ENCODE measurements around a stretch of chr13.

DNA sequence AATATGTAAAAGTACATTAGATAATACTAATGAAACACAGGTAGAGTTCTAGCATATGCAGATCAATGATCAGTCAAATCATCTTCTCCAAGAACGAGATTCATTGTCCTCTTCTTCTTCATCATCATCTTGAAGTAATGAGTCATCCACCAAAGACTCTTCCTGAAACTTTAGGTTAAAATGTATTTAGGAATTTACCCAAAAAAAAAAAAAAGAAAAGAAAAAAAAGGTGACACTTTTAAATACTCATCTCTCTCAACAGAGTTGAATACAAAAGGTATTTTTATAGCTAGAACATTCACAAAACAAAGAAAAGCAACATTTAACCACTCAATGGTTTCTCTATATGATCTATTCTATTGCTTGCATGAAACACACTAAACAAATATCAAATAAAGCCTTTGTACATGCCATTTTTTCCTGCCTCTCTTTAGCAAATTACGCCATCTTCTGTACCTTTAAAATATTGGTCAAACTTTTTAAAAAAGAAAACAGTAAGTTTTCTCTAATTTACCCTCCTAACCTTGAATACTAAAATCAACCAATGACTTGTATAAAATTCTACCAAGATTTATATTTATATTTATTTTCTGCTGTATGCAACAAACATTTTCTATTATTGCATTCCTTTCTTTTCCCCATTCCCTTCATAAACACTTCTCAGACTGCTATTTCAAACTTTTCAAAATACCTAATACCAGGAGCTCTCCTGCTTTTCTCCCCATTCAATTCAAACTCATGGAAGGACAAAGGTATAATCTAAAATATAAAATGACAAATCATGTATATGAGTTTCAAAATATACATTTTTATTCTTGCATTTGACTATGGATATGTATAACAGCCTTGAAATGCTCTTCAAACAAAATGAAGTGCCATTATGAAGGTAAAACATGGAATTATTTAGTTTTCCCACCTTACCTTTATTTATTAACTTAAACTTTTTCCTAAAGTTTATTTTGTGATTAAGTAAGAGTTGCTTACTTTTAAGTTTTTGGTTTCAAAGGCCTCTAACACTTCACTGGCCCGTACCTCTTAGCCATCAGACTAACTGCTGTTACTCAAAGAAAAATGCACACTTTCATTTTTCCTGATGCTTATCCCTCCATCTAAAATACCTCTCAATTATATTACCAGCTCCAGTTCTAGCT is 85.1 kb downstream of the RBM26 start:
- RRBS: no CpG with 5 or more reads among the region's 3 CpGs
CAGE:
- cytosol, long polyA plus RNA: no peak
- long polyA plus RNA: no peak
- nucleus, long polyA plus RNA: no peak

- RRBS: no CpG with 5 or more reads among the region's 3 CpGs
CAGE:
- cytosol, long polyA plus RNA: no peak
- long polyA plus RNA: no peak
- nucleus, long polyA plus RNA: no peak
Measured at GRCh38 chr13:79385698-79387001, 19.9 kb downstream of the RBM26 start.

- RRBS: no CpG with 5 or more reads among the region's 2 CpGs
CAGE:
- cytosol, long polyA plus RNA: no peak
- long polyA plus RNA: no peak
- nucleus, long polyA plus RNA: no peak
Measured at GRCh38 chr13:79503075-79503862, 22.3 kb downstream of the NDFIP2 start.

DNA sequence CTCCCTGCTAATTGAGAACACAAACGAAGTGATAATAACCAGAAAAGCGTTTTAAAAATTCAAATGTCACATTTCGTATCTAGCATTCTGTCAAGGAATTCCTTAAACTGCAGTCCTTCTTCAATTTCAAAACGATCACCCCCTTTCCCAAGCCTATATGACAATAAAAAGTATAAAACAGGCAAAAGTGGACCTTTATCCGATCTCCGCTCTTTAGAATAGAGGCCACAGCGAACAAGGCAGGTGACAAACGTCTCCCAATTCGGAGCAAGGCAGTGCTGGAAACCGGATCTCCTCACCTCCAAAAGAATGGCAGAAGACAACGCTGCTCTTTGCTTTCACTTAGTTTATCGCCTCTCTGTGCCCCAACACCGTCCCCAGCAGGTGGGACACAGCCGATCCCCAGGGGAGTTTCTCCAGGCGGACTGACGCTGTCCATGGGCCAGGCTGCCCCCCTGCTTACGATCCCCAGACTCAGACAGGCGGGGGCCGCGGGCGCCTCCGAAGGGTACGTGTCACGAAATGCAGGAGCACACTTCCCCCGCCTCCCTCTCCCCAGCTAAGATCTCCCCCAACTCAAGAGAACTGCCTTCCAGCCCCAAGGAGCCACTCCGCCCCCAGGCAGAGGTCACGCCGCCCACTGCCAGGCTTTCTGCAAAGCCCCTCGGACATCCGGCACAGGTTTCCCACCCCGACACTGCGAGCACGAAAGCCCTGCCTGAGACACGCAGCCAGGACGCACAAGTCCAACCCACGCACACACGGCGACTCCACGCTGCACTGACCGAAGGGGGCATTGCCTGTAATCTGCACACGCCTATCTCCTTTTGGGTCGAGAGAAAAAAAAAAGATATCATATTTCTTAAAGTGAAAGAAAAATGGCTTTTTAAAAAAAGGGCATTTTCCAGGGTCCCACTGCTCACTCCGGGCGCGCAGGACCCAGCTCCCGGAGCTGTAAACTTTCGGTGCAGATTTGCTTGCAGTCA is 2.1 kb downstream of the SPRY2 start:
- RRBS: no CpG with 5 or more reads among the region's 47 CpGs
CAGE:
- cytosol, long polyA plus RNA: start-site peak on the minus strand centred at position 578 of the sequence, 468 bp wide, 37 and 68 reads in 2 replicates
- long polyA plus RNA: no peak
- nucleus, long polyA plus RNA: no peak

DNA sequence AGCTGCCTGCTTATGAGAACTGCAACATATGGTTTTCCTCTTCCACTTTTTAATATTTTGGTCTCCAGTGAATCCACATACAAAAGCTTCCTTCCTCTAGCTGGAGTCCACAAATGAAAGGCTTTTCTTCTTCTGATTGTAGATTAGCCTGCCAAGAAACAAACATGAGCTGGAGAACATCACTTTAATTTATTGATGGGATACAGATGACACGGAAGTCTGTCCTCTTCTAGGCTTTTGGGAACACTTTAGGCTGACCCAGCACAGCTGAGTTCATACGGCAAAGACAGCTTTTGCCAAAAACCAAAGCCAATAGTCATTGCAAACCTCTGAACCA is 95.5 kb upstream of the SPRY2 start:
- RRBS: no CpG with 5 or more reads among the region's 2 CpGs
CAGE:
- cytosol, long polyA plus RNA: no peak
- long polyA plus RNA: no peak
- nucleus, long polyA plus RNA: no peak

- RRBS: no CpG with 5 or more reads among the region's 28 CpGs
CAGE:
- cytosol, long polyA plus RNA: no peak
- long polyA plus RNA: no peak
- nucleus, long polyA plus RNA: no peak
Measured at GRCh38 chr13:81340159-81340980, 999.4 kb upstream of the SPRY2 start.

- RRBS: no CpG with 5 or more reads among the region's 16 CpGs
CAGE:
- cytosol, long polyA plus RNA: no peak
- long polyA plus RNA: no peak
- nucleus, long polyA plus RNA: no peak
Measured at GRCh38 chr13:83878996-83879372, 3.3 kb downstream of the SLITRK1 start.

GRCh38 chr13:83881758-83882095 is 547 bp downstream of the SLITRK1 start:
- RRBS: no CpG with 5 or more reads among the region's 7 CpGs
CAGE:
- cytosol, long polyA plus RNA: no peak
- long polyA plus RNA: no peak
- nucleus, long polyA plus RNA: no peak

DNA sequence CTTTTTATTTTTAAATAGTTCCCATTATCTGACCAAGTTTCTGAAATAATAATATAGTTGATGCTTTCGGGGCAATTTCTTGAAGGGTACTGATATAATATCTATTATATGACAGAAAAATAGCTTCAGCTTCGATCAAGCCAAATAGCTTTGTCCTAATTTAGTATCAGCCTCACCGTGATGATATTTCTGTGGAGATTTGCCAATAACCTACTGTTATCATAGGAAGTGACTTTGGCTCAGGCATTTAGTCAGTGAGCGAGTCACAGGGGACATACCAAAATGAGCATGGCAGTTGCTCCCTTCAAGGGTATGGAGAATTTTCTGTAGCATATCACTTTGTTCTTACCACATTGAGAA is 767.5 kb upstream of the SLITRK1 start:
- RRBS: no CpG with 5 or more reads among the region's 4 CpGs
CAGE:
- cytosol, long polyA plus RNA: no peak
- long polyA plus RNA: no peak
- nucleus, long polyA plus RNA: no peak

- RRBS: 1% methylated on average over 47 of the region's 86 CpGs
CAGE:
- cytosol, long polyA plus RNA: no peak
- long polyA plus RNA: no peak
- nucleus, long polyA plus RNA: no peak
Measured at GRCh38 chr13:91347782-91348343, 50.6 kb upstream of the GPC5 start.

DNA sequence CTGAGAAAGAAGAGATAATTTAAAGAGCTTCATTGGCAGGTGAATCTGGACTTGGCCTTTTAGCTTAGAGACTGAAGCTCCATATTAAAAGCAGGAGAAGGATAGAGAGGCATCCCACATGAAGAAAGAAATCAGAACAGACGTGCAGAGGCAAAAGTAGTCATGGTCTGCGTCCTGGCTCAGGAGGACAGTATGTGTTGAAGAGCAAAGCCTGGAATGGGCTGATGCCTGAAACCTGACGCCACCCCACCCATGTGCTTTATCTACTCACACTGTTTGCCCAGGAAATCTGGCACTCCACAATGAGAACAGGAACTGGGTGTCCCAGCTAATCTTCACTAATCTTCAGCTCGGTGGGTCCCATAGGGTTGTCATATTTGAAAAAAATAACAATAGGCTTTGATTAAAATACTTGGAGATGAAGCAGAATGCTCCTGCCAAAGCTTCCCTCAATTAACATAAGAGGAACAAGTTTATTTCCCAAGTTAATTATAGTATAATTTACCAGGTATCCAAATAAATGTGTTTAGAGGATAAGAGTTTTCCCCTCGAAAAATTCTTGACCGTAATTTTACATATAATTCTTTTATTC is 549.0 kb upstream of the GPC6 start:
- RRBS: no CpG with 5 or more reads among the region's 6 CpGs
CAGE:
- cytosol, long polyA plus RNA: no peak
- long polyA plus RNA: no peak
- nucleus, long polyA plus RNA: no peak

GRCh38 chr13:94597355-94597689 is 1.4 kb upstream of the TGDS start:
- RRBS: no CpG with 5 or more reads among the region's 6 CpGs
CAGE:
- cytosol, long polyA plus RNA: no peak
- long polyA plus RNA: no peak
- nucleus, long polyA plus RNA: no peak

- RRBS: no CpG with 5 or more reads among the region's 13 CpGs
CAGE:
- cytosol, long polyA plus RNA: no peak
- long polyA plus RNA: no peak
- nucleus, long polyA plus RNA: no peak
Measured at GRCh38 chr13:95186509-95187063, 114.7 kb downstream of the ABCC4 start.

DNA sequence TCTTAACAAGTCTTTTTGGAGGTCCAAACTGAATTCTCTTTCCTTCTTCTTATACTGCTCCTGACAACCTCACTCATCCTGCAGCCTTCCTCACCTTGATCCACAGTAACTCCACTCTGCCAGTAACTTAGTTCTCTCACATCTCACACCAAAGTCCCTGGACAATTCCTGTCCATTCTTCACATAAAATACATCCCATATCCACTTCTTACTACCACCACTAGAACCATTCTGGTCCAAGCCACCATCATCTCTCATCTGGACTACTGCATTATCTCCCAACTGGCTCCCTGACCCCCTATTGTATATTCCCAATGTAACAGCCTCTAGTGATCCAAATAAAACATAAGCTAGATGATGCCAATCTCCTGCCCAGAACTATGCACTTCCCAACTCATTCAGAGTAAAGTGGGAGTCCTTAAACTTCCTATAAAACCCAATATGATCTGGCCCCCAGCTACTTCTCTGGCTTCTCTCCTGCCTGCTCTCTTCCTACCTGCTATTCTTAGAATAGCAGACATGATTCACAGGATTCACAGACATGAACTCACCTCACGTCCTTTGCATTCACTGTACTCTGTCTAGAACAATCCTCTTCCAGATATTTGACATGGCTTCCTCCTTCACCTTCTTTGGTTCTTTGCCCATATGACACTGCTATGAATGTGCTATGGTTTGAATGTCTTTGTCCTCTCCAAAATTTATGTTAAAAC is 155.2 kb downstream of the UGGT2 start:
- RRBS: no CpG with 5 or more reads among the region's 1 CpG
CAGE:
- cytosol, long polyA plus RNA: no peak
- long polyA plus RNA: no peak
- nucleus, long polyA plus RNA: no peak

DNA sequence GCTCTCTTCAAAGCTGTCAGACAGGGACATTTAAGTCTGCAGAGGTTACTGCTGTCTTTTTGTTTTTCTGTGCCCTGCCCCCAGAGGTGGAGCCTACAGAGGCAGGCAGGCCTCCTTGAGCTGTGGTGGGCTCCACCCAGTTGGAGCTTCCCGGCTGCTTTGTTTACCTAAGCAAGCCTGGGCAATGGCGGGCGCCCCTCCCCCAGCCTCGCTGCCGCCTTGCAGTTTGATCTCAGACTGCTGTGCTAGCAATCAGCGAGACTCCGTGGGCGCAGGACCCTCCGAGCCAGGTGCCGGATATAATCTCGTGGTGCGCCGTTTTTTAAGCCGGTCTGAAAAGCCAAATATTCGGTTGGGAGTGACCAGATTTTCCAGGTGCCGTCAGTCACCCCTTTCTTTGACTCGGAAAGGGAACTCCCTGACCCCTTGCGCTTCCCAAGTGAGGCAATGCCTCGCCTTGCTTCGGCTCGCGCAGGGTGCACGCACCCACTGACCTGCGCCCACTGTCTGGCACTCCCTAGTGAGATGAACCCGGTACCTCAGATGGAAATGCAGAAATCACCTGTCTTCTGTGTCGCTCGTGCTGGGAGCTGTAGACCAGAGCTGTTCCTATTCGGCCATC is 241.8 kb downstream of the HS6ST3 start:
- RRBS: no CpG with 5 or more reads among the region's 28 CpGs
CAGE:
- cytosol, long polyA plus RNA: no peak
- long polyA plus RNA: no peak
- nucleus, long polyA plus RNA: no peak

- RRBS: no CpG with 5 or more reads among the region's 1 CpG
CAGE:
- cytosol, long polyA plus RNA: no peak
- long polyA plus RNA: no peak
- nucleus, long polyA plus RNA: no peak
Measured at GRCh38 chr13:96907957-96908314, 86.3 kb downstream of the OXGR1 start.

DNA sequence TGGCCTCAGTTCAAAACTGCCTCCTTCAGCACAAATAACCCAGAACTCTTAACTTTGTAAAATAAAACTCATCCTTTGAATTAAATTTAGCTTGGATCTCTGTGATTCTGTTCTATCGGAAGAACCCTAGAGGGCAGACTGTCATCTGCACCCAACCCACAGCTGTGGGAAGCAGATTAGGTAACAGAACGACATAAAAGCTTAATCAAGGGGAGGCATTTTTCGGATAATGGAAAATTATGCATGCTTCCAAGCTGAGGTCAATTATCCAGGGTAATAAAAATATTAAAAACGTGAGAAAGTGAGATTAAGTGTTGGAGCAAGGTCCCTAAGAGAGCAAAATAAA is 10.0 kb downstream of the OXGR1 start:
- RRBS: no CpG with 5 or more reads among the region's 4 CpGs
CAGE:
- cytosol, long polyA plus RNA: no peak
- long polyA plus RNA: no peak
- nucleus, long polyA plus RNA: no peak

GRCh38 chr13:97125389-97125967 is 96.7 kb upstream of the MBNL2 start:
- RRBS: no CpG with 5 or more reads among the region's 7 CpGs
CAGE:
- cytosol, long polyA plus RNA: no peak
- long polyA plus RNA: no peak
- nucleus, long polyA plus RNA: no peak

DNA sequence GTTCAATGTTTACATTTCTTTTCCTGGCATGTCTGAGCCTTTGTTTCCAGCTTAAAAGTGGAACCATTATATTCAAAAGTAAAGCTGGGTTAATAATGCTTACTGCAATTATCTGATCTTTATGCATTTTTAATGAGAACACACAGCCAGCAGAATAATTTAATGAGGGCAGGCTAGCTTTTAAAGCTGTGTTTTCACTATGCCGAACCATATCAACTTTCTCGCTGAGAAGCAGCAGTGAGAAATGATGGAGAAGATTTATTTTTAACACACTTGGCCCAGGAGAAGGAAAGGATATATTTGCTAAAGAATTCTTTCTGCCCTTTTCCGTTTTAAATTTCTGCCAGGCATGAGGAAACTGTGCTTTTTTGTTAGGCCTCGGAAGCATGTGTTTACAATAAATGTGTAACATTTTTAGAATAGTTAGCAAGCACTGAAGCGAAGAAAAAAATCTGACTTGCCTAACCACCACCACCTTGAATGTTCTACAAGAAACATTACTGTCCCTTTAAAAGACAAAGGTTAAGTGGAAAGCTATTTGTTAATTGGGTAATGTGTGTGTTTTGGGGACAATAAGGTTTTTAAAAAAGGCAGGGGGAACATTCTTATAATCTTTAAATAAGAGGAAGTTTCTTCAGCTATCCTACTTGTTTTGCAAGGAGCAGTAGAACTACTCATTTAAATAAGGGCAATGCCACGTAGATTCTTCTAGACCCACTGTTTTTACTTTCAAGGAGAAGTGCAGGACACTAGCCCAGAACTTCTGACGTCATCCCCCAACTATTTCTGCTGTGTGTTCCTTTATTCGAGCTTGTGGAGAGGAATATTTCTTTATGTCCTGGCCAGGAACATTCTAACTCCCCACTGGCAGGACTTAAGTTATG is 1.2 kb downstream of the MBNL2 start:
- RRBS: no CpG with 5 or more reads among the region's 8 CpGs
CAGE:
- cytosol, long polyA plus RNA: no peak
- long polyA plus RNA: no peak
- nucleus, long polyA plus RNA: no peak

- RRBS: no CpG with 5 or more reads among the region's 2 CpGs
CAGE:
- cytosol, long polyA plus RNA: no peak
- long polyA plus RNA: no peak
- nucleus, long polyA plus RNA: no peak
Measured at GRCh38 chr13:97327316-97327837, 105.2 kb downstream of the MBNL2 start.

Measured in IMR-90 (cell line).